ENCODE measurements around a stretch of chr15.

DNA sequence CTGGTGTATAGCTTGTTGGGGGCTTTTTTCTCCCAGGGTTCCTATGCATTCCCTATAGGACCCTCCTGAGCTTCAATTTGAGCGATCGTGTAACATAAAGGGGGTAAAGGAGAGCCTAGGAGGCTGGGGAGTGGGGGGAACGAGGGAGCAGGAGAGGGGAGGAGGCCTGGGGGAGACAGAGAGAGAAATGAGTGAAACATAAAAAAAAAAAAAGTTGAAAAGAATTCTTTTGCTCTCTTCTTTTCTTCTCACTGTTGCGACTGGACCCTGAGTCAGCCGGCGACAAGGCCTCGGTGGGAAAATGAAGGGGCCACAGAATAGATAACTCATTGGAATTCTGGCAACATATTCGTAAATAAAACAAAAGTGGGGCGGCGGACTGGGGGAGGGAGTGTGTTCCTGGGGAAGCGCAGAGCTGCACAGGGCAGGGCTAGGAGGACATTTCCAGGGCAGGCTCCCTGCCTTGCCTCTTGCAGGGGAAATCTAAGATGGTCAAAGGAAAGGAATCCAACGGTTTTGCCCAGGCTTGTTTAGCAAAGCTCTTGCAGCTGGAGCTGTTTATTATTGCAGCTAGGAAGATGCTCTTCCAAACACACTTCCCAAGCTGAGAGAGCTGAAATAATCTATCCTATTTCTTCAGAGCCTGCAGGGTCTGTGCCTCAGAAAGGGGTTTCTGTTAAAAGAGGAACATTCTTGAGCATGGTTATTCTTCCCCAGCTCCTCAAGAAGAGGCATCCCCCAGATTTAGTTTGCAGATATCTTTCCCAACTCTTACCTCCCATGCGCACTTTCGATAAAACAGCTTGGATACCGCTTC, 1042.8 kb upstream of the NR2F2 start:
- PRO-cap: no peak
- RAMPAGE, long total RNA: no peak

DNA sequence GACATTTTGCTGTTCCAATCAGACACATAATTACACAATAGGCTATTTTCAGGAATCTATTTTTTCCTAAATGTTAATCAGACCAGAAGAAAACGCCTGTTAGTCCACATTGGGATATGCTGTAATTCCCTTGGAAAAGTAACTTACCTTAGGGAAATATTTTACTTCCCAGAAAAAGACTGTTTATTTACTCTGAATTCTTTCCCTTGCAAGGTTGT, 1041.3 kb upstream of the NR2F2 start:
- PRO-cap: no peak
- RAMPAGE, long total RNA: no peak

GRCh38 chr15:95326446-95327536, 1003.7 kb upstream of the NR2F2 start:
- PRO-cap: no peak
- RAMPAGE, long total RNA: no peak

DNA sequence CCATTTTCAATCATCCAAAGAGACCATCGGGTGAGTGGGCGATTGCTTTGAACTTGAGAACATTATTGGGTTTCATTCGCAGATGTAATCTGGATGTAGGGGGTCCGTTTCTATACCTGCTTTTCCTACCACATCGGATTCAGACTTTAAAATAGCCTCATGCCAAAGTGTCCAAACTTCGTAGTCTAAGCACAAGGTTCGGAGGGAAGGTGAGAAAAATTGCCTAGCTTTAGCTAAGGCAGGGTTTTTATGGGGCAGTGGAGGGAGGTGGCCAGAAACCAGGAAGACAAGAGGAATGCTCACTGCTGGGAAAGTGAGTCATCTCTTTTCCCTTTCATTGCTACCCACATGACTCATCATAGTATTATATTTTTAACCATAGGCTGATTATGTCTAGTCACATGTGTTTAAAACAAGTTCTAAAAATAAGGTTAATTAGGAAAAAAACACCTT, 773.1 kb upstream of the NR2F2 start:
- PRO-cap: no peak
- RAMPAGE, long total RNA: no peak

- PRO-cap: no peak
- RAMPAGE, long total RNA: no peak
Observed at GRCh38 chr15:96284852-96285622, 45.5 kb upstream of the NR2F2 start.

- PRO-cap: no peak
- RAMPAGE, long total RNA: no peak
Observed at GRCh38 chr15:96342508-96342733, 11.9 kb downstream of the NR2F2 start.

GRCh38 chr15:96351583-96352742, 21.5 kb downstream of the NR2F2 start:
- PRO-cap: no peak
- RAMPAGE, long total RNA: no peak

DNA sequence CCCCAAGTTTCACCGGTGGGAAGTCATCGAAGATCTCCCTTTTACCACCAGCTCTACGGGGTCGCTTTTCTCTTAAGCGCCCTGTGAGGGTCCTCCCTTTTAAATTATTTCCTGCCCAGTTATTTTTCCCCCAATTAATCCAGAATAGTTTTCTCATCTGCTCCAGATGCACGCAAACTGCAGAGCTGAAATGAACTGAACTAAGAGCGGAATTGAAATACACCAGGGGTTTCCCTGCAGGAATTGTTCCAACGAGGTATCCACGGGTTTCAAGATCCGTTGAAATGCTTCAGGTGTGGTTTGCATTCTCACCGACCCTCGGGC, 87.0 kb downstream of the NR2F2 start:
- PRO-cap: no peak
- RAMPAGE, long total RNA: no peak

DNA sequence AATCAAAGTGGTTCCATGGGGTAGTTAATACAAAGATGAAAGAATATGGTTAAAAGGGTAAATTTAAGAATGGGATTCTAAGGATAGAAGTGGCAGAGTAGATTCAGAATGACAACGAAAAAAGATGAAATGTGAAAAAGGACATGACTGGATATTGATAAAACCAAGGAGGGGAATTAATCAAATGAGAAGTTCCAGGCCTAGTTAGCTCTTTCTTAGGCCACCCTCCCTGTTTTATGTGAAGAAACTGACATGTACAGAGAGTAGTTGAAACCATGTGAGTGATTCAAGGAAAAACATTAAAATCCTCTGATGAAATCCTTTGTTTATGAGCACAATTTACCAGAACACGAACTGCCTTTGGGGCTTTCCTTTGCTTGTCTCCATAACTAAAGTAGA, 558.1 kb downstream of the NR2F2 start:
- PRO-cap: no peak
- RAMPAGE, long total RNA: no peak

GRCh38 chr15:96889683-96890682, 559.5 kb downstream of the NR2F2 start:
- PRO-cap: no peak
- RAMPAGE, long total RNA: no peak

DNA sequence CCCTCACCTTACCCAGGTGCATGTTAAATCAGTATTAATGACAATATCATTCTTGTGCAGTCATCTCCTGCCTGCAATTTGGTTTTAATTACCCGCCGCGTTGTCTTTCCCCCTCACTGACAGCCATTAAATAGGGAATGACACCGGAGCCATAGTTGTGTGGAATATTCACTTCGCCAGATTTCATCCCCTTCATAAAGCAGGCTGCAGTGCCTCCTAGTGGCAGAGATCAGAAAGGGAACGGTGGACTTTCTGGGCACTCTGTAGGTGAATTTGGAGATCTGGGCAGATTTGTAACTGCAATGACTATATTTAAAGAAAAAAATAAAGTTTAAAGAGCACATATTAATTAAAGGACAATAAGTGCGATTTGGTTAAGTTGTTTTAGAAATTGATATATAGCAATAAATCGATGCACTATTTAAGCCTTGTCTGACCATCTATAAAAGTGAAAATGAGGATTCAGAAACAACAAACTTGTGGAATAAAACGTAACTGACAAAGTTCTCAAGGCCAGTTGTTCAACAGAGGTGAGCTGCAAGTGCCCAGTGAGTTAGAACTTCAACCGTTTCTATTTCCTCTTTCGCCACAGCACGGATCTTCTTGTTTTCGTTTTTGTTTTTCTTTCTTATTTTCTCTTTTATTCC, 725.1 kb upstream of the ARRDC4 start:
- PRO-cap: no peak
- RAMPAGE, long total RNA: no peak

GRCh38 chr15:98103507-98103838, 143.0 kb downstream of the ARRDC4 start:
- PRO-cap: no peak
- RAMPAGE, long total RNA: no peak

- PRO-cap: no peak
- RAMPAGE, long total RNA: no peak
Observed at GRCh38 chr15:98650230-98650432, 1.8 kb downstream of the IGF1R start.

DNA sequence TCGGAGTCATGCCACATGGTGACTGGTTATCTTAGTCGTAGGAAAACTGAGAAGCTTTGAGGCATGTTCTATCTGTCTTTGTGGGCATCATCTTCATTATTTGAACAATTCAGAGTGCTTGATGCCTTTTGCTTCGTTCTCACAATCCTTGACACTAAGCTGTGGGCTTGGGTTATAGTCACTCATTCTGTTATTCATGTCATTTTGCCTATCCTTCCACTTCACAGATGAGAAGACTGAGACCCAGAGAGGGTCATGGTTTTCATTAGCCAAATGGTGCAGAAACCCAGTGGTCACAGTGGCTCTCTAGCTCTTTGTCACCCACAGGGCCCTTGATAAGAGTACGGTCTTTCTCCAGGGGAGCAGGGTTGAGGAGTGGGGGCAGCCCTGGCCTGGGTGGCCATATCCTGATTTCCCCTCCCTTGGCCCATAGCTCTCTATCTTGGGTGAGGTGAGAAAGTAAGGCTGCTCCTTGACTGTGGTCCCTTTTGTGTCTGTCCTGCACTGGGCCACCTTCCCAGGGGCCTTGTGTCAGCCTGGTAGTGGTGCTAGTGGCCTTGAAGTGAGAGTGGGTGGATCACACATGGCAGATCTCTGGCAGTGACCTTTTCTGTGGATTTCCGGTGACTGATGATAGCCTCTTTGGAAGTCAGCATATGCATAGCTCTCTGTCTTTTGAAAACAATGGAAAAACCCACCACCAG, 130.0 kb downstream of the IGF1R start:
- PRO-cap: no peak
- RAMPAGE, long total RNA: no peak

DNA sequence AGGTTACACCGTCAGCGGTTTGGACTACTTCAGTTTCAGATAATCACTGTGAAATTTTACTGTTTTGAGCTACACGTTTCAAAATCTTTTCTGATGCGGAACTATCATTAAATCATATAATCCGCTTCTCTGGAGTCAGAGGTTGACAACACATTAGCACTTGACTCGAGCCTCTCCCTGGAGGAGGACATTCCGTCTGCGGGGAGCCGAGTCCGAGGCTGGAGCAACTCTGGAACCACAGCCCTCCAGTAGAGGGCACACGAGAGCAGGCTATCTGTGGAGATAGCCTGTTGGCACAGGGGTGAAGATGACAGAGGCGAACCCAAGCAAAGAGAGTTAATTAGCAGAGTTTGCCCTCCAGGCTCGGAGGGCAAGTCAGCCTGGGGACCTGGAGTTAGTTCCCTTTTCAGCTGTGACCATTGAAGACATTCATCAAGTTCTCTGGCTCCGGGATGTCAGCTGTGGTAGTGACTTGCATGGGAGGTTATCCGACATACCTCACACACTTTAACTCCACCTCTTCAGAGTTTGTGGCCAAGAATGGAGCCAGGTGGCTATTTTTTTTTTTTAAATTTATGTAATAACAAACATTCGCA, 131.3 kb downstream of the IGF1R start:
- PRO-cap: no peak
- RAMPAGE, long total RNA: no peak

GRCh38 chr15:98847155-98848148, 160.1 kb downstream of the PGPEP1L start:
- PRO-cap: no peak
- RAMPAGE, long total RNA: no peak

GRCh38 chr15:98853561-98854012, 154.0 kb downstream of the PGPEP1L start:
- PRO-cap: no peak
- RAMPAGE, long total RNA: no peak

DNA sequence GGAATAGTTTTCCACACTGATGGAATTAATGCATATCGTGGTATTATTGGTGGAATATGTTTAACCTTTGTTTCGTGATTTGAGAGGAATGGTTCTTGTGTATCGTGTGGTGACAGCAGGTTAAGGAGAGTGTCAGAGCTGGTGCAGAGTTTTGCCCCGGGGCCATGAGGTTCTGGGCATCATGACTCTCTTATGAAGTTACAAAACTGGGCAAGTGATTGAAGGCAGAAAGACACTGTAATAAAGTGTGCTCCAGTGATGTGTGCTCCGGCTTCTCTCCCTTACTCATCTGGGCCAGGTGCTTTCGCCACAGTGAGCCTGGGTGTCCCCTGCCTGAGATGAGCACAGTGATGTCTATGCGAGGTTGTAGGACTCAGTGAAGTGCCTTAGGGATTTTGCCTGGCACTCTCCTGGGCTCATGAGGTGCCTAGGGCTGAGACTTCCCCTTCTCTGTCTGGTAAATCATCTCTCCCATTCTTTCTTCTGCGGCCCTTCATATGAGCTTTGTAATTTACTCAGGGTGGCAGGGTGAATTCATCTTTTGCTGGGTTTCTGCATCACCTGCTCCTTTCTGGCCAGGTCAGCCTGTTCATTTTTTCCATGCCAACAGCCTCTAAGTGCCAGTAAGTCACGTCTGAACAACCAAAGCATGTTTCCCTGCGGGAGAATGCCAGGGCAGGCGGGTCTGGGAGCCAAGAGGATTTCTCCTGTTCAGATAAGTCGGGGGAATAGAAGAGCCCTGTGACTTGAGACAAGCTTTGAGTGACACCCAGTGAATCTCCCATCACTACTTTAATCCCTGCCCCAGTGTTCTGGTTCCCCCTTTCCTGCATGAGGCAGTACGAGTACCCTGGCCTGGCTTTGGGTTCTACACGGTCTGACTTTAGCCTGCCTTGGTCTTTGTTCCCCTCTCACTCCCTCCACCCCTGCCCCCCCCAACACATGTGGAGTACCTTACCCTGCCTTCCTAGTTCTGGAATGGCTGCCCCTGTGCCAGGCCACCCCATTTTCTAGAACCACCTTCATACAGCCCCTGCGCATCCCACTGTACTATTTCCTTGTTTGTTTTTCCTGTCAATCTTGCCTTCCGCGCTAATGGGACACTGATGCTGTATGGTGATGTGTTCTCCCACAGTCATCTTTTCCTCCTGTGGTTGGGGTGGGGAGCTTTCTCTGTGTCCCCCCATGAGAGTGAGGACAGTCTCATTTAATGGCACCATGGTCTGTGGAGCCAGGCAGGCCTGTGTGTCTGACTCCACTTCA, 153.1 kb downstream of the PGPEP1L start:
- PRO-cap: no peak
- RAMPAGE, long total RNA: no peak

- PRO-cap: no peak
- RAMPAGE, long total RNA: no peak
Observed at GRCh38 chr15:98874622-98875322, 132.8 kb downstream of the PGPEP1L start.

DNA sequence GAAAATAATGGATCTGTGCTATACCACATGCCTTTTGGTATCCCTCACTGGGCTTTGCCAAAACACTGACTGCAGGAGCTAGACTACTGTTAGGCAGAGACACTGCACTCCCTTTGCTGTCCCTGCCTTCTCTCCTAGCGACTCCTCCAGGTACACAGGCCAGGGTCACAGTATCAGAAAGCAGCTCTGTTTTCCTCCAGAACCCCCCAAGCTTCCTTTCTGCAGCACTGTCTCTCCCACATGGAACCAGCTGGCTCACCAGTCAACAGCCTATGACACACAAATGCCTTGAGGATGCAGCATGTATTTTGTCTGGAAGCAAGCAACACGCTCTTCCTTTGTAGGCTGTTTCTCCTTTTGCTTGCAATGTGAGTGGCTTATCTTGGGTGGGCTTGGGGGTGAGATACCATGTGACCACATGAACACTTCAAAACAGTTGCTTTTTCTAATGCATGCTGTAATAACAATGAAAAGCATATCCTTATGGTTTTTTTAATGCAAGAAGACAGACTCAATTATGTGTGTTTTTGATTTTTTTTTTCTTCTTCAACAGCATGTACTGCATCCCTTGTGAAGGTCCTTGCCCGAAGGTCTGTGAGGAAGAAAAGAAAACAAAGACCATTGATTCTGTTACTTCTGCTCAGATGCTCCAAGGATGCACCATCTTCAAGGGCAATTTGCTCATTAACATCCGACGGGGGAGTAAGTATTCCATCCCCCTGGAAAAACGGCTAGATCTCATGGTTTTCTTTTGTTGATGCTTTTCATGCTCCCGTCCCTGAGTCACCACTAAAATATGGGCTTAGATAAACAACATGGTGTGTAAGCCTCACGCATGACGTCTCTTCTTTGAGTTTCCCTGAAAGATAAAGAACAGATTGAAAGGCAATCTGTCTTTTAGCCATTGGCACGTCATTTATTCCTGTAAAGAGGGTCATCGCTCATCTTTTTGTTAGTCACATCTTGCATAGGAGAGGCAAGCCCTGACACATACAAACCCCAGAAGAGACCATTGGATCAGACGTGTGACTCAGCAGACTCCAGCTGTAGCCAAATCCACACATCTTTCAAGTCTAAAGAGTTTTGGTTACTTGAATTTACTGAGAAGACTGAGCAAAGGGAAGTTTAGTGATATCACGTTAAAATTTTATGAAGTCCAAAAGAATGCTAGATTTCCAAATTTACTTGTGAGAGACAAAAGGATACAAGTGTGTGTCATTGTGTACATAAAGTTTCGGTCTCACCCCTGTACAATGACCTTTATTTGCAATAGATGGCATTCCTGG, 110.9 kb downstream of the PGPEP1L start:
- PRO-cap: no peak
- RAMPAGE, long total RNA: no peak